Colic lymph node (tissue), 1 donor: ENCODE measurements around a stretch of chr4.

DNA sequence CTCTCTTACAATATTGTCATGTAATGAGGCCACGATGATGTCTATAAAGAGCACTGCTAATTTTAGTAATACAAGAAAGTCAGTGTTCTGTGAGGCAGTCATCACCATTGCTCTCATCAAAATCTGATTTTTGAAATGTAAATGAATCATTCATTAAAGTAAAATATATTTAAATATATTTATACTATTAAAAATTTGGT, 15.5 kb downstream of the HMGB2 start:
- PRO-cap = no peak

DNA sequence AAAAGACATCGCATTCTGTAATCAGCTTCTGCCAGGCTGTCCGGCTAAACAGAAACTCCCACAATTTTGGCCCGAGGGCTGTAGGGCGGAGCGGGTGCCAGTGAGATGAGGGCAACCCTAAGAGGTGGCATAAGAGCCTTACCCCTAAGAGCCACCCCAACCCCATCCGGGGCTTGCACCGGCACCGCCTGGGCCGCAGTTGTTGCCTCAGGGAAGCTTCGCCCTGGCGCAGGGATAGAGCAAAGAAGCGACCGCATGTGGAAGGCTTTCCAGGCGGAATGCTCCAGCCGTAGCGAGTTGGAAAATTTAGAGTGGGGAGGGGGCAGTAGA, 8.3 kb downstream of the HAND2 start:
- PRO-cap = no peak

DNA sequence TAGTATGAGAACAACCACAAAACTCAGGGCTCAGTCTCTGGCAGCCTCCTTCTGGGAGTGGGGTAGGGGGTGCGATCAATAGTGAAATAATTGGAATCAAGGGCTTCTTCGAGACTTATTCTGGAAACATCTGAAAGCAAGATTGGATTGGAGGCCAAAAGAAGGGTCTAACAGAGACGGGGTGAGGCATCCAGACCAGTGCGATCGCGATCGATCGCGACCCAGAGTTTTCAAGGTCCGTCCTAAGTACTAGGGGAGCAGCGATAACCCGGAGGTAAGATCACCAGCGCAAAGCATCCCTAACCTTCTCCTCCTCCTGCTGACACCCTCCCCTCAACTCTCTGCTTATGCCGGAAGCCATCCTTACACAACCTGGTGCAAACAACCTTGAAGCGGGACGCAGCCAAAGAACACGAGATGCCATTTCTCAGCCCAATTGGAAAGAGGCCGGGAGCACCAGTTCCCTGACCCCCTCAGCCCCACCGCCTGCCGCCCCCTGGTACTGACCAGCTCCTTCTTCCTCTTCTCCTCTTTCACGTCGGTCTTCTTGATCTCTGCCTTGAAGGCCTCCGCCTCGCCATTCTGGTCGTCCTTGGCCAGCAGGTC, 1.7 kb downstream of the HAND2 start:
- PRO-cap = no peak

- PRO-cap = no peak
Observed at GRCh38 chr4:173535817-173536374, 5.9 kb upstream of the HAND2 start.

DNA sequence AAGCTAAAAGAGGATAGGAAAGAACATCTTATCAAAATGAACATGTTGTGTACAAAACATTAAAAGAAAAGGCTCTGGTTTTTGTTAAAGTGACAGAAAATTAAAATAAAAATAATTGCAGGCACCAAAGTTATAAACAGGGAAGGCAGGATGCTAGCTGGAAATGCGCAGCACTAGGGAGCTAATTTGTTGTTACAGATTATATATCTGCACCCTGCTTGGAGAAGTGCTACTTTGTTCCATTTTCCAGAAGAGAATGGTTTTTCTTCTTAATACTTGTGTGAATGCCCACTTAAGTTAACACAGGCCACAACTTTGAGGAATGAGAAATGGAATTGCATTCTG, 6.3 kb upstream of the HAND2 start:
- PRO-cap = no peak

GRCh38 chr4:173543223-173543753, 13.3 kb upstream of the HAND2 start:
- PRO-cap = no peak

DNA sequence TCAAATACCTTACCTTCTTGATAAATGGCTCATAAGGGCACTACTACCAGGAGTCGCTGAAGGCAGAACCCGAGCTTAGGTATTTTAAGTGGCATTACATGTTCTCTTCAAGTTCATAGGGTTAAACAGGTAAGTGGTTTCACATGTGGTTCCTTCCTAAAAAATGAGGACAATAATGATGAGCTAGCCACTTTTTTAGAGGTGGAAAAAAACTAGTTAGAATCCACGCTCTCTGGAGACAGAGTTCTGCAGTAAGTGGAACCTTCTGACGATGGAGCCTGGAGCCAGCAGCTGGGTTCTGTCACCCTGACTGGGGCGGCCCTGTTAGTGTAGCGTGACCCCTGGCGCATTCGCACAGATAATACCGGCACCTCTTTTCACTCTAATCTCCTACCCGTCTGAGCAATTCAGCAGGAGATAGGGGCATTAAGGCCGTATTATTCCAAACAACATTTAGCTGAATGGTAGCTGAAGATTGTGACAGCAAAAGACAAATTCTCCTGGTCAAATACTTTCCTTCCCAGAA, 292.7 kb downstream of the FBXO8 start:
- PRO-cap = no peak

GRCh38 chr4:174119826-174120844, 163.3 kb downstream of the FBXO8 start:
- PRO-cap = no peak

DNA sequence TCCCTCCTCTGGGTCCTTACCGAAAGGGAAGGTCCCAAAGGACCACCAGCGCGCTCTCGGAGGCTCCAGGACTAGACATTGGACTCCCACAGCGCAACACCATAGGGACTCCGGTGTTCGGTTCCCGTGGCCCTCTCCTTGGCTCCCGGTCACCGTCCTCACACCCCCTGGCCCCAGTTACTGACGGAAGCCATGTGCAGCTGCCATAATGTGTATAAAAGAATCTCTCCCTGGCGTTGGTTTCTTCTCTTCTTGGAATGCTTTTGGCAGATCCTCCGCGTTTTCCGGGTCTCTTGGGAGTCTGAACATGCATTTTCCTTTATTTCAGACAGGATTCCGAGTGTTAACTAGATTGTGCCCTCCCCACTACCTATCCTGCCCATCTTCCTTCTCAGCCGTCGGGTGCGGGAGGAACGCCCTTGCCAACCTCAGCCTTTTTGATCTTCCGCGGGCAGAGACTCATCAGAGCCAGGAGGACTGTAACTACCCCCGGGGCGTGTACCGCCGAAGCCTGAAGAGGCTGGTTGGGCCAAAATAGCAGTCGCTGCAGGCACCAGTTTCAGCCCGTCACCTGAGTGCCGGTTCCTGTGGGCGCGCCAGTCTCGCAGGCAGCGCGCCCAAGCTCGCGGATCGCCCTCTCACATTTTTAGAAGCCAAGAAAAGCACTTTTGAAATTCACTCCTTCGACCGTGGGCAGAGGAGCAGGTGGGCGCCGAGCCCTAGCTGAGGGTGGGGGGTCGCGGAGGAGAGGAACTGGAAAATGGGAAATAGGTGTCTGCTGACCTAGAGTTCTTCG, 69.6 kb downstream of the FBXO8 start:
- PRO-cap = no peak

DNA sequence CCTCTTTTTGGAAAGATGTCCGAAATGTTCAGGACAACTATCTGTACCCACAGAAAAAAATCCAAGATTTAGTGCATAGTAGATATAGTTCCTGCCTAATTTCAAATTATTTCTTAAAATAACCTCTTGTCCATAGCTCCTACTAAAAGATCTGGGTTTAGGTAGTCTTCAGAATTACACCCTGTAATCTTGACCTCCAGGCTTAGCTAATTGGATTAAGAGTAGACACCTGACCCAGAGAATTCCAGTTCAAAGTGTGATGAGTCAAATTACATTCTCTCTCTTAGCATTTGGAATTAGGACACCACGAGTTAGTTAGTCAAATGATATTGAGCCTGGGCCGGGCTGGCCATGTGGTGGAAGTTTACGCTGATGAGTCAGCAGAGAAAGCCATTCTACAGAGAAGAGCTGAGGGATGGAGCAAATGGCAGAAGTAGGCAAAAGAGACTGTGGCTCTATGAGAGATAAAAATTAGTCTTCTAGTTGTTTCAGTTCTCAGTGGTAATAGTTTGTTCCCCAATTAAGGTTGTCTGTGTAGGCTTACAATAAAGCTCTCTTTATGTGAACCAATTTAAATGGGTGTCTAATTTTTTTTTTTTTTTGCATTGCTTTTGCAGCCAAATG, 31.0 kb downstream of the CEP44 start:
- PRO-cap = no peak

DNA sequence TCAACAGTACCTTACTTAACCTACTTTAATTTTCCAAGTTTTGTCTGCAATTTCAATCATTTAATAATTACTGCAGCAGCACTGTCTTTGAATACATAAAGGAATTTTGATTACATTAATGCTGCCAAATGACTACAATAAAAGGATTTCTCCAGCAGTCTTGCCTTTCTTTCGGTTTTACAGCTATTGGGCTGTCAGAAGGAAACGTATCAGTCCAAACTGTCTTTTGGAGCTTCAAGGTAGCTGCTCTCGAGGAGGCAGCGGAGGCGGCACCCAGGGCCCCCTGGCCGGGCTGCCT, 752 bp downstream of the HPGD start:
- PRO-cap = no peak

DNA sequence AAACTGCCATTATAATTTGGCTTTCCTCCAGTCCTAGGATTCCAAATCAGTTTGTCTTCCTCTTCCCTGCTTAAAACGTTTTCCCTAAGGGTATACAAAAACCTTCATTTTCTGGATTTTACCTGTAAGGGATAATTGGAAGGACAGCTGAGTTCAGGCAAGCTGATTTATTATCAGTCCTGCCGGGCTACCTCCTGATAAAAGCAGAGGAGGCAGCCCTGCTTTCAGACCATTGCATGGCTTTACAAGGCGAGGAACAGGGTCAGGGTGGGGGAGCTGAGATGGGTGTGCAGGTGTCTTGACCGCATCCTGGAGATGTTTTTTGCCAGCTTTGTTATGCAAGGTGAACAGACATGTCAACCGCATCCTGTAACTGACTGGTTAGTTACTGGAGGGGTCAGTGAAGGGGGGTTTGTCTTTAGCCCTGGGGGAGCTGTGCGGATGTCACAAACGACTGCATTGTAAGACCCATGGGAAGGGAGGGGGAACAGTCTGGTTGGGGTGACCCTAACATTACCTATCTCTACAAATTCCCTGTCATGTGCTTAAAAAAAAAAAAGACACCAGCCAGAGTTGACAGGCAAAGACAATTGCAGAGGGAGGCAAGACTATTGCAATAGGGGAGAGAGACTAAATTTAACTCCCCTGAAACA, 10.0 kb downstream of the ADAM29 start:
- PRO-cap = no peak

- PRO-cap = no peak
Observed at GRCh38 chr4:175999929-176000416, 65.7 kb upstream of the WDR17 start.

- PRO-cap = no peak
Observed at GRCh38 chr4:176229414-176230218, 34.2 kb upstream of the SPATA4 start.

DNA sequence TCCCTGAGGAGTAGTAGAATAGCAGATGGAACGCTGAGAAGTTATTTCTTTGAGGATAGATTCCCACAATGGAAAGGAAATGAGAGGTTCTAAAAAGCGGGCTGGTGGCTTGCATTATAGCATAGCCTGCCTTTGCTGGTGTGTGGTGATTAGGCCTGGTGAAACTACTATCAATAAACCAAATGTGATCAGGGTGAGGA, 23.4 kb upstream of the SPCS3 start:
- PRO-cap = no peak

DNA sequence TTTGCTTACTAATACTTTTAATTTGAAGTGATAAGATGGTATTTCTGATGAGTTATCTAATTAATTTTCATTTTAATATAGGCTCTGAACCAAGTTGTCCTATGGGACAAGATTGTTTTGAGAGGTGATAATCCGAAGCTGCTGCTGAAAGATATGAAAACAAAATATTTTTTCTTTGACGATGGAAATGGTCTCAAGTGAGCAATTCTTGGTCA, 7.2 kb downstream of the SPCS3 start:
- PRO-cap = no peak

- PRO-cap = bidirectional peak, plus-strand start at chr4:176794508, minus-strand start at chr4:176794293
Observed at GRCh38 chr4:176793991-176794838, 1.5 kb upstream of the VEGFC start.

GRCh38 chr4:177440930-177441781, 1.1 kb downstream of the AGA start:
- PRO-cap = unidirectional peak, plus-strand start at chr4:177441222; unidirectional peak, plus-strand start at chr4:177441677

DNA sequence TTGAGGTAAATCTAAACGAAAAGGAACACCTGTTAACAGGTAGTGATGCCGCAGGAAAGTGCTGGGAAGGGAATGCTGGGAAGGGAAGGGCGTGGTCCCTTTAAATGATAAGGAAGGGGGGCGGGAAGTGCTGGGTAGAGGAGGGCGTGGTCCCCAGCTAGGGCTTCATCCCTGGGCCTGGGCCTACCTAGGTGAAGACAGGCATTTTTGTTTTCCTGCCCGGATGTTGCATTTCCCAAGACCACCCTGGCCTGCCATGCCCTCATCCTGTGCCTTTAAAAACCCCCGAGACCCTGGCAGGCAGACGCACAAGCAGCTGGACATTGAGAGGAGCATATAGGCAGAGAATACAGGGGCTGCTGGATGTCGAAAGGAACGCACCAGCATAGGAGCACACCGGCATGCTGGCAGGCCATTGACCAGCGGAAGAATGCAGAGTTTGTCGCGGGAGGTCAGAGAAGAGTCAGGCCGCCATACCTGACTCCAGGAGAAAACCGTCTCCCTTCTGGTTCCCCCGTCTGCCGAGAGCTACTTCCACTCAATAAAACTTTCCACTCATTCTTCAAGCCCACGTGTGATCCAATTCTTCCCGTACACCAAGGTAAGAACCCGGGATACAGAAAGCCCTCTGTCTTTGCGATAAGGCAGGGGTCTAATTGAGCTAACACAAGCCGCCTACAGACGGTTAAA, 2.8 kb upstream of the AGA start:
- PRO-cap = no peak

DNA sequence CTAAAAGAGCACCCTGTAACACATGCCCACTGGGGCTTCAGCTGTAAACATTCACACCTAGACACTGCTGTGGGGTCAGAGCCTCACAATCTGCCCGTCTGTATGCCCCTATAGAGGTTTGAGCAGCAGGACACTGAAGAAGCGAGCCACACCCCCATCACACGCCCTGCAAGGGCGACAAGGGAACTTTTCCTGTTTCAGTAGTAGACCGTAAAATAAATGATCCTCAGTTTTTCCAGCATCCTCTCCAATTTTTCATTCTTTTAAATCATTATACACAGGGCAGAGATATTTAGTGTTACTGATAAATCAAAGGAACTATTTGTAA, 3.3 kb upstream of the AGA start:
- PRO-cap = no peak